Bronchus (tissue), 1 donor: Measurements from ENCODE around the gene EIF6.

- PRO-cap: no peak
Observed at GRCh38 chr20:34082140-34082651, 29.8 kb downstream of the EIF2S2 start.

DNA sequence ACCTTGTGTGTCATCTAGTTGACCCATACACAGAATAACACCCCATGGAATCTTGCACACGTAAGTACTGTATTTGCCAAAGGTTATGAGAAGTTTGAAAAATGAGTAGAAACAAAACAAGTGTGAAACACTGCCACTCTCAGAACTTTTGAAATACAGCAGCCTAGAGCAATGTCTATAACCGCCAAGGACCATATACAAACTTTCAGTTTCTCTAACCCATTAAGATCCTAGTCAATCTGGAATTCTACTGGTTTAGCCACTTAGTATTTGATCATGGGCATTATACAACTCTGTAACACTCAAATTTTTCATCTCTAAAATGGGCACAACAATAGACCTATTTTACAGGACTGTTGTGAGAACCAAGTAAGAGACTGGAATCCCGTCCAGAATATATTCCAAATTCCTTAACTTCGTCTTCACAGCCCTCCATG is 1.3 kb downstream of the EIF2S2 start:
- PRO-cap: no peak

DNA sequence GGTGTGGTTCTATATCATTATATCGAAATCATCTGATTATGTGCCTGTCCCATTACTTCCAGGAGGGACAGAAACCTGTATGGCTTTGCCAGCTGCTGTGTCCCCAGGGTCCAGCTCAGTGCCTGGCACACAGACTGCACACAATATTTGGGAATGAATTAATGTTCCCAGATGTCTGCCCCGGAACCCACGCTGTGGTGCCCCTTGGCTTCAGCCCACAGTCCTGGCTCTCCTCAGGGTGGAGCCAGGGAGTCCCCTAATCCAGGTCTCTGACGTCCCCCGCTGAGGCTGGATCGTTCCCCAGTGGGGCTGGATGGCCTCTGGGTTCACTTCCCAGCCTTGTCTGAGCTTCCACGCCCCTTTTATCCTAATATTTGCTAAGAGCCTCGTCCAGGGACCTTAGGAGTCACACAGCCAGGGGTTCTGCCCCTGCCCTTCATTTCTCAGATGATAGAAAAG is 9.0 kb upstream of the AHCY start:
- PRO-cap: no peak

DNA sequence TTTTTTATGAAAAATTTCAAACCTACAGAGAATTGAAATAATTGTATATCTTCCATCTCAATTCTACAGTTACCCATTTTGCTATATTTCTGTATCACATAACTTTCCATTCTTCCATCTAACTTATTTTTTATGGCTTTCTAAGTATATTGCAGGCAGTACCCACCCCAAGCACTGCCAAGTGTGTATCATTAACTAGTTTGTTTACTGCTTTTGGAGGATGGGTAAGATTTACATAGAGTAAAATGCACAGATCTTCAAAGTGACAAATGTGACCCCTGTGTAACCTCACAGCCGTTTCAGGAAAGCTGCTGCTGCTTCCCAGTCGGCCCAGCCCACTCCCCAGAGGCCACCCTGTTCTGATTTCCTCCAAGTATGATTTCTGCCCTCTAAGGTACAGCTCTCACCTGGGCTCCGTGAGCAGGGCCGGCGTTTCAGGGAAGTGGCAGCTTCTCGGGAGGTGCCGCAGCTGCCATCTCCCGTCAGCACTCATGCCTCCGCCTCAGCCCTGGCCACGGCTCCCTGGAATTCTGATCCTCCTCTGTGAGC is 15.0 kb upstream of the MAP1LC3A start:
- PRO-cap: no peak

GRCh38 chr20:34710623-34711048 is 6.5 kb downstream of the TP53INP2 start:
- PRO-cap: no peak

GRCh38 chr20:34713721-34714099 is 9.6 kb downstream of the TP53INP2 start:
- PRO-cap: no peak

GRCh38 chr20:34824125-34824561 is 1.3 kb downstream of the NCOA6 start:
- PRO-cap: no peak

- PRO-cap: no peak
Observed at GRCh38 chr20:34891194-34891812, 14.9 kb downstream of the ACSS2 start.

GRCh38 chr20:34968654-34969175 is 13.0 kb downstream of the MYH7B start:
- PRO-cap: no peak

GRCh38 chr20:35250669-35251113 is 24.2 kb downstream of the MMP24 start:
- PRO-cap: no peak

DNA sequence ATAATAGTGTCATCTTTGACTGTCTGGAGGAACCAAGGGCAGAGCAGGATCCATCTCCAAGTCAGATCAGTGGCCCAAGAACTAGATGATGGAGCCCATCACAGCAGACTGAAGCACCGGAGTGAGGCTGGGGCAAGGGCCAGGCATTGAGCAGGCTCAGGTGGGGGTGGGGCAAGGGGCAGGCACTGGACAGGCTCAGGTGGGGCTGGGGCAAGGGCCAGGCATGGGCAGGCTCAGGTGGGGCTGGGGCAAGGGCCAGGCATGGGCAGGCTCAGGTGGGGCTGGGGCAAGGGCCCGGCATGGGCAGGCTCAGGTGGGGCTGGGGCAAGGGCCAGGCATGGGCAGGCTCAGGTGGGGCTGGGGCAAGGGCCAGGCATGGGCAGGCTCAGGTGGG is 25.3 kb downstream of the MMP24OS start:
- PRO-cap: no peak

GRCh38 chr20:35264079-35264505 is 13.8 kb downstream of the MMP24OS start:
- PRO-cap: bidirectional peak, plus-strand start at chr20:35264330, minus-strand start at chr20:35264190

GRCh38 chr20:35284110-35285145 is at the start of gene EIF6:
TSS of gene EIF6 (minus strand) at chr20:35284772.
- PRO-cap: bidirectional peak, plus-strand start at chr20:35284805, minus-strand start at chr20:35284786

DNA sequence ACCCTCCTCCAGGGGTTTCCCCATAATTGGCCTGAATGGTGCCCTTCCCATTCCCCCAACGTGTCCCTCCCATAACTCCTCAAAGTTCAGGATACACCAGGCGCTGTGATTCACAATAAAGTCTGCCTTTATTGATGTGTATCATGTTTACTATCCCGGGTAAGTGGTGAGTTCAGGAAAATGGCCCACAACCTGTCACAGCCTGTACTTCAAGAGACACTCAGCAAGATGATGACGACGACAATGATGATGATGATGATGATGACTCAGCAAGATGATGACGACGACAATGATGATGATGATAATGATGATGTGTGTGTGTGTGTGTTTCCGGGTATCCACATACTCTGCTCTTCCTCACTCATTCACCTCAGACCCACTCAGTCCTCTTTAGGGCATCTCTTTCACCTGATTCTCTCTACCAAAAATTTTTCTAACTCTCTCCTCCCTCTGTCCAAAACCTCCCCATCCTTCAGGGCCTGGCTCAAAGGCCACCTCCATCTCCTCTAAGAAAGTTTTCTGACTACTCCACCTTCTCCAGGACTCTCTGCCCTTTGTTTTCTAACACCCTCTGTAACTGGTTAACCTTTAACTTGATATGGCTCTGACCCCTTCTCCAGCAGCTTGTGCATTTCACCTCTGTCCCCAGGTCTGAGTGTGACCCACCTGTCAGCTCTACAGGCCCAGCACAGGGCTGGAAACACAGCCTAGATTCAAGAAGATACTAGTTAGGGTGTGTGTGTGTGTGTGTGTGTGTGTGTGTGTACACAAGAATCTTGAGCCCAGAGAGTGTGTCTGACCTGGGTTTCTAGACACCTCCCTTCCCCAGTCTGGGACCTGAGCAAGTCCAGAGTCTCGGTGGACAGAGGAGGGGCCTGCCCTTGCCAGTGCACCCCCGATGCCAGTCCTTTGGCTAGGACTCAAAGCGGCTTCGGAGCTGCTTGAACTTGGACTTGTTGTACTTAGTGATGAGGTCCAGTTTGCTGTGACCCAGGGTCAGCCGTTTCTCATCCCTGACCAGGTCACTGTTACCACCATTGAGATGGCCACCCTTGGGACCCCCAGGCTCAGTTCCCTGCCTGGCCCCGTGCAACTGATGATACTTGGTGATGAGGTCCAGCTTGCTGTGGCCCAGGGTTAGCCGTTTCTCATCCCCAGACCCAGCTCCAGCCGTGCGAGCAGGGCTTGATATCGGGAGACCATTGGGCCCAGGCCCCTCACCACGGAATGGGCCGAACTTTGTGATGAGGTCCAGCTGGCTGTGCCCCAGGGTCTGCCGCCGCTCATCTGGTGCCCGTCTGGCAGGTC is 1.5 kb upstream of the EIF6 start:
- PRO-cap: no peak

DNA sequence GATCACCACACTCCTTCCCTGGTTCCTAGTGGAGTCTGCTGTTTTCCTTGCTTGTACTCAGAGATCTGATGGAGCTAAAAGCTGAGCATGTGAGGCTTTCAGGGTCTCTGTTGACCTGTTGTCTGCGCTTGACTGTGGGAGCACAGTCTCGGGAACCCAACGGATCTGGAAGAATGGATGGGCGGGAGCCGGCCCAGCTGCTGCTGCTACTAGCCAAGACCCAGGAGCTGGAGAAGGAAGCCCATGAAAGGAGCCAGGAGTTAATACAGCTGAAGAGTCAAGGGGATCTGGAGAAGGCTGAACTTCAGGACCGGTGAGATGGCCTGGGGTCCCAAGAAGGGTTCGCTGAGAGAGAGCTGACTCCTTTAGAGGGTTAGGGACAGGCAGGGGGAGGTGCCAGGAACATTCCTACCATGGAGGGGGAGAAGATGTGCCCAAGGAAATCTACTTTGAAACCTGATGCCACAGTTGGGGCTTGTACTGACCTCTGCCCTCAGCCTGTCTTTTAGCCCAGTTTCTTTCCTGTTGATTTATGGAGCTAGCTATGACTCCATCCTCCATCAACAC is 11.9 kb downstream of the CEP250 start:
- PRO-cap: no peak

- PRO-cap: no peak
Observed at GRCh38 chr20:35556907-35557704, 15.2 kb downstream of the ERGIC3 start.

DNA sequence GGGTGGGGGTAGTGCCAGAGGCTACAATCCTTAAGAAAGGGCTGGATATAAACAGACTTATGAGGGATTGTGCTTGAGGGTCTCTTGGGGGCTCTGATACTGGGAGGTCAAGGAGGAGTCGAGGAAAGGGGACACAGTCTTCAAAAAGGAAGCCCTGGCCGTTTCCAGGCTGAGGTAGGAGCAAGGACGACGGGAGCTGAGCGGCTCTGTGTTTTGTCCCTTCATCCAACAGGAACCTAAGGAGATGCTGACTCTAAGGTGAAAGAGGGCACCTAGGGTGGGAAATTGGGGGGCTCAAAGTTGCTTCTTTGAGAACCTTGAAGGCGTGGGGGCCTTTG is 2.6 kb downstream of the SPAG4 start:
- PRO-cap: no peak

- PRO-cap: no peak
Observed at GRCh38 chr20:35687319-35687791, 11.8 kb downstream of the NFS1 start.

GRCh38 chr20:35733988-35734827 is 7.9 kb downstream of the RBM39 start:
- PRO-cap: no peak

DNA sequence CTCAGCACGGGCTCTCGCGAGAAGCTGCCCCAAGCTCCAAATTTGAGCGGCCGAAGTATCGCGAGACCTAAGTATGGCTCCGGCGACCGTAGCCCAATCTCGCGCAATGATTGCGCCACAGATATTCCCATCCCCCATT is 104 bp upstream of the RBM39 start:
- PRO-cap: no peak